CD14-positive monocyte (primary cell): ENCODE measurements around a stretch of chr3.

DNA sequence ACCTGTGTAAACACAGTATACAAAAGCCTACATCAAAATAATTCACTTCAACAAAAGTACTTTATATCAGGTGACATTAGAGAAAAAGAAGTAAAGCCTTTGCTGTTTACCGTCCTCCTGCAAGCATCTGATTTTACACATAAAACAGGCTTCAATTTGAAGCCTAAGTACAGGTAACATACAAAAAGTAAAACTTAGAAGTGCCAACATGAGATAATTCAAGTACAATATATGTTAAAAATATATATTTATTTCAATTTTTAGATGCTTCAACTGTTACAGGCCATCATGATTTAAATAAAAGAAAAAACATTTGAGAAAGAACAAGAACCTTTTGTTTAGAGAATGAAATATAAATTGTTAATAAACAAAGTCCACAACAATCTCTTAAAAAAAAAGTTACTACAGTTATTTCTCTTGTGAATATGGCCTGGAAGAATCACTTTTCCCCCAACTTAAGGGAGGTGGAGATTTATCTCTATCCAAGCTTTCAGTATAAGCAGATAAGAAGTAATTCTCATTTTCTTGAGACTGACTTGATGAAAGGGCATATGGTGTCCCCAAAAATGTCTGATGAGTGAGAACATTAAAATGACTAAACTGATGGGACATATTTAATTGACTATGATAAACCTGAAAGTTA, 60.3 kb downstream of the TASOR start:
- CAGE, long polyA plus RNA, result no peak

DNA sequence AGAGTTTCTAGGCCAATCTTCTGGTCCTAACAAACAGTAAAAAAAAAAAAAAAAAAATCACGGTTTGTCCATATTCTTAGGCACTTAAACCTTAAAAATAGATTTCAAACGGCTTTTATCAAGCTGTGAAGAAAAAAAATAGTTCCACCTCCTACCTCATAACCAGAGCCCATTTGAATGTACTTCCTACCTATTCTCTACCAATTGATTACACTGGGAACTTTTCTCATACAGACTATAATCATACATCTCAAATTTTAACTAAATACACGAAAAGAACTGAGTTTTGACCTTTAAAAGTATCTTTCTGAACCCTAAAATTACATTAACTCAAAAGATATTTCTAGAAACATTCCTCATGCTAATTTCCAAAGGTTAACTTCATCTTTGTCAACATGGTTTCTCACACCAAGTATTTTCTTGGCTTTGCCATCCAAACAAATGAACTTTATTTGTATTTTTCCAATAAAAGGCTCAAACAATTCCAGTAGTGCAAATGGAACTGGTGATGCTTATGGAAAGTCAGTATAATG, 1.9 kb downstream of the TASOR start:
- CAGE, long polyA plus RNA, result no peak

- CAGE, long polyA plus RNA, result no peak
These were observed 978 bp downstream of the TASOR start for GRCh38 chr3:56681871-56682703.

DNA sequence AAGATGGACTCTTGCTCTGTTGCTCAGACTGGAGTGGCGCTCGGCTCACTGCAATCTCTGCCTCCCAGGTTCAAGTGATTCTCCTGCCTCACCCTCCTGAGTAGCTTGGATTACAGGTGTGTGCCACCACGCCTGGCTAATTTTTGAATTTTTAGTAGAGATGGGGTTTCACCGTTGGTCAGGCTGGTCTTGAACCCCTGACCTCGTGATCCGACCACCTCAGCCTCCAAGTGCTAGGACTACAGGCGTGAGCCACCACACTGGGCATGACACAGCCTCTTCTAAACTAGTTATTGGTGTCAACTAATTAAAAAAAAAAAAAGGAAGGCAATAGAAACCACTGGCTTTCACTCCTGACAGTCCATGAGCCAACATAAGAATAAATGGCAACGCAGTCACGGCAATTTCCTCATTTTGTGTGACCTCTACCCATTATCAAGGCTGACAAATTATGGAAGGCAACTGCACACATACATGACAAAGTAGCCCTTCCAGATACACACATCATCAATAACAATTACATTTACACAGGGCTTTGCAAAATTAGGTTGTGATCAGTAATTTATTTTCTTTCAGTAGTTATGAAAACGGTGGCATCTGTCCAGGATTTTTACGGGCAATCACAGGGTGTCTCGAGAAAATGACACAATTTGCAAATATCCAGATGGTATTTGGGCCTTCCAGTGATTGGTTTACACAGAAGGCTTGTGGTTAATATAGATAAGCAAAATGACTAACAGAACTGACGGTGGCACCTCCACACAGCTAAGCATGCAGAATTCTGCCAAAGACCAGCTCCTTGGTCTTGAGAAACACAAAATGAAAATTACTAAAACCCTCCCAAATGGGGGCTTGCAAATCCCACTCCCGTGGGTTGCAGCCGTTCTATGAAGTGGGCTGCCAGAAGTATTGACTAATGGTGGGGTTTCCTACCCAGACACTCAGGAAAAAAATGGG, 5.8 kb downstream of the ARHGEF3 start:
- CAGE, long polyA plus RNA, result no peak

DNA sequence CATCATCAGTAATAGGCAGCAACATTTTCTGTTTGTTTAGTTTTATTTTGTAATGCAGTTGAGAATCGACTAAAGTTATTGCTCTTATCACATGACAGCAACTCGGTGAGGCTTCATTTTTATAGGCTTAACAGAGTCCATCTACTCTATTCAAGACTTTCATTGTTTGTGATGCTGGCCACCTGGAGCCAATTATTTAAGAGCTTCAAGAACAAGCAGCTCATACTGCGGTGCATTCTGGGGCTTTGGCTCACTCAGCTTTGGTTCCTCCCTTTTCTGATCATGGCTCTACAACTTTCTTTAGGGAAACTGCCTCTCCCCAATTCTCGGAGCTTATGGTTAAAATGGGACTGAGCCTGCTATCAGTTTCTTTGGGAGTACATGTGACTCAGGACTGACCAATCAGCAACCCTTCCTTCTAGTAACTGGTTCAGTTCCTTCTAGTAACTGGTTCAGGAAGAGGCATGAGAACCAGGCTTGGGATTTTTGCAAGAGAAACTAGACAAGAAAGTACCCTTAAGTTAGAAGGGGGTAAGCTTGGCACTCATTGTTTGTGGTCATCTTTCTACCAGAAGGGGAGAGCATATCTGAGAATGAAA, 23.9 kb upstream of the ARHGEF3 start:
- CAGE, long polyA plus RNA, result no peak

DNA sequence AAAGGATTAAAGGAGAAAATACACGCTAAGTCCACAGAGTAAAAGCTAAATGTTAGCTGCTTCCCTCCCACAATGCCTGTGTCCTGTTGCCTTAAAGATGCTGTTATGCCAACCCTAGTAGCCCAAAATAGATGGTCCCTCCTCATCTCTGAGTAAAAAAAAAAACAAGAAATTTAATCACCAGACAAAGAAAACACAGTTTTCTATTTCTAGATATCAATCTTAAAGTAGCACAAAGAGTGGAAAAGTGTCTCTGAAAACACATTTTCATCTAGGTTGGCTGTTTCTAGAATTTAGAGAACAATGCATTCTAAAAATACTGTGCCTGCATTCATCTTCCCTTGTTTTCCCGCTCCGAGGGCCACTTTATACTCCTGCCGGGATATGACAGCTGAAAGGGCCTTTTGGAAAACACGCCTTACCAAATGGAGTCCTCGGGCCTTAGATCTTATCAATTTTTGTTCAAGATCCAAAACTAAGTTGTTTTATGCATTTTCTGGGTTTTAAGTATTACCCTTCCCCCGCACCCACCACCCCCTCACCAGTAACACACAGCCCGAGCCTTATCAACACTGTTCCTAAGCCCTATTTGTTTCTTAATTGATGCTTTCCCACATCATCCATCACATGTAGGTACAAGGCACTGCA, 47.9 kb upstream of the ARHGEF3 start:
- CAGE, long polyA plus RNA, result no peak

GRCh38 chr3:57007208-57007975, 53.1 kb upstream of the SPATA12 start:
- CAGE, long polyA plus RNA, result no peak

DNA sequence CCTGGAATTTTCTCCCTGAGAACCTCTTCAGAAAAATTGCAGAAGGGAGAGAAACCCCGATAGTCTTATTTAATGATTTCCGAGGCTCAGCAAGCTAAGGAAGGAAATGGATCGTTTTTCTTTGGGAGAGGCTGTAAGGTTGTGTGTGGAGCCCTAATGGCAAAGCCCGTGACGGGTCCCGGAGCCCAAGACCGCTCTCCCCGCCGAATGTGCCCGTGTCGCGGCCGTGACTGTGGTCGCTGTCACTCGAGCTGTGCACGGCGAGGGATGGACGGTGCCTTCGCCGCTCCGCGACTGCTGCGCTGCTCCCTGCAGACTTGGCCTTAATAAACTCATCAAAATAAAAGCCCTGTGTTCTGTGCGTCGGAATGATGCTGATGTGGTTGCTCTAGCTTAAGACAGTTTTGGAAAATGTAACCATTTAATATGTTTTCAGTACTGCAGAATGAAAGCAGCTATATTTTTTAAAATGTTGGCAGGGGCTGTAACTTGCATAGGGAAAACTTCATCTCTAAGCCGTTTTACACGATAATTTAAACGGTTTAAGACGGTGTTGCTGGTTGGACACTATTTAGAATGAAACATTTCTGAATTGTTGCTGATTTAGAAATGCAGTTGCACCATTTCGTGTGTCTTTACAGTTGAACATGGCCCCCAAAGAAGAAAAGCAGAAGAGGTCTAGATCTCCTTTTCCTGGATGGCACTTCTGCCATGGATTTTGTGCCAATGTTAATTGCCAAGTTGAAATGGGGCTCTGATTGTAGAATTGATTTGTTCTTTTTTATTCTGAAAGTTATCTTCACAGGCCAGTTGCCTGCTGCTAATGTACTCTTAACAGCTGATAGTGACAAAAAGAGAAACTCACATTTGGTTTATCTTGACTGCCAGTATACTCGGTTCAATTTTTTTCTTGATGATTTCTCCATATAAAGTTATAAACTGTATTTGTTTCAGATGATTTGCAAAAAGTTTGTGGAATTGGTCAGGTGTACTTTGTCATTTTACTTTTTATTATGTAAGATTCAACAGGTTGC, 1.1 kb downstream of the APPL1 start:
- CAGE, long polyA plus RNA, result no peak

GRCh38 chr3:57575028-57575585, 19.0 kb downstream of the PDE12 start:
- CAGE, long polyA plus RNA, result no peak

GRCh38 chr3:57630128-57630874, 33.2 kb upstream of the ARF4 start:
- CAGE, long polyA plus RNA, result no peak

DNA sequence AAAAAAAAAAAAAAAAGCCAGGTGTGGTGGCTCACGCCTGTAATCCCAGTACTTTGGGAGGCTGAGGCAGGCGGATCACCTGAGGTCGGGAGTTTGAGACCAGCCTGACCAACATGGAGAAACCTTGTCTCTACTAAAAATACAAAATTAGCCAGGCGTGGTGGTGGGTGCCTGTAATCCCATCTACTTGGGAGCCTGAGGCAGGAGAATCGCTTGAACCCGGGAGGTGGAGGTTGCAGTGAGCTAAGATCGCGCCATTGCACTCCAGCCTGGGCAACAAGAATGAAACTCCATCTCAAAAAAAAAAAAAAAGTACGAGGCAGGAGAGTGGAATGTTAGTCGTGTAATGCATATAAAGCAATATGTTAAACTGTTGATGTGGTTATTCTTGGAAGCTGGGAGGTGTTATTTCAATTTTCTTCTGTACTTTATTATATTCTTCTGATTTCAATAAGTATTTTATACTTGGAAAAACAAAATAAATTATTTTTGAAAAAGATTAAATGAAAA, 41.1 kb downstream of the SLMAP start:
- CAGE, long polyA plus RNA, result no peak

DNA sequence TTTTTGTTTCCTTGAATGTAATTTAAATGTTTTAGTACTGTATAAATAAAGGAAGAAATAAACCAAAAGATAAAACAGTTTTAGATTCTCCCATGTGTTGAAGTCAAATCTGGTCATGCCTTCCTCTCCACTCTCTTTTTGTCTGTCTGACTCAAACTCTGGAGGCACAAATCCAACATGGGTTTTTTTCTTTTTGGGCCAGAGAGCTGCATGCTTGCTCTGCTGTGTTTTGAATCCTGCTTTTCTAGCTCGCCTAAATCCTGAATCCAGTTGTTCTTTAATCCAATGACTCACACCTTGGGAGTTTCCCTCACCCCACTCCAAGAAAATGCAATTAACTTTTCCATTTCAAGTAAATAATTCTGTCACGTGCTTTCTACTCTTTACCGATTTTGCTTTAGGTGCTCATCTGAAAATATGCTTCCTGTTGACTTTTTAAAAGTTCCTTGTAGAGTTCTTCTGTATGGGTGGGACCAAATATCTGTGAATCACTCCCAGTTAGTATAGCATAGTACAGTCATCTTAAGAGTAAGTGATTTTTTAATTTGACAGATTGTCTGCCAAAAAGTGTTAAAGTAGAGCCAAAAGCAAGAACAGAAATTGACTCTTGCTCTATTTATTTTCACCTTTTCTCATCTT, 47.5 kb downstream of the SLMAP start:
- CAGE, long polyA plus RNA, result no peak

DNA sequence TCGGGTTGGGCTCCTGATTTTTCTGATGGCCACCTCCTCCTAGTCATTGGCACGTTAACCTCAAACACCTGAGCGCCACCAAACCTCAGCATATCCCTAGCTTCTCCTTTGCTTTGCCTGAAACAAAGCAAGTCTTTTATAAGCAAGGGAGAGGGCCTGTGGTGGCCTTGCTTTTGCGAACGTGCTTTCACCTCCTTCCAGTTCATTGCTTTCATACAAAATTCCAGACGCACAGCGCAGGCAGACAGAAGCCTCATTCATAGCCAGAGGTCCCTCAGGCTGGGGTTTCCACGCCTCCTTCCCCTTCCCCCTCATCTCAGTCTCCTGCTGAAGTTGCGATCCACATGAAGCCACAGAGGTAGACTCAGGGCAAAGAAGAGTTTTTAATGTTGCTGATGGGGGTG, 59.5 kb upstream of the FLNB start:
- CAGE, long polyA plus RNA, result no peak

GRCh38 chr3:57971970-57972468, 36.2 kb upstream of the FLNB start:
- CAGE, long polyA plus RNA, result no peak

GRCh38 chr3:58010107-58011095, 2.2 kb downstream of the FLNB start:
- CAGE, long polyA plus RNA, result no peak

GRCh38 chr3:58048145-58048832, 40.1 kb downstream of the FLNB start:
- CAGE, long polyA plus RNA, result no peak

GRCh38 chr3:58062346-58063025, 54.3 kb downstream of the FLNB start:
- CAGE, long polyA plus RNA, result no peak

- CAGE, long polyA plus RNA, result no peak
These were observed 96.5 kb downstream of the FLNB start for GRCh38 chr3:58104484-58105446.

DNA sequence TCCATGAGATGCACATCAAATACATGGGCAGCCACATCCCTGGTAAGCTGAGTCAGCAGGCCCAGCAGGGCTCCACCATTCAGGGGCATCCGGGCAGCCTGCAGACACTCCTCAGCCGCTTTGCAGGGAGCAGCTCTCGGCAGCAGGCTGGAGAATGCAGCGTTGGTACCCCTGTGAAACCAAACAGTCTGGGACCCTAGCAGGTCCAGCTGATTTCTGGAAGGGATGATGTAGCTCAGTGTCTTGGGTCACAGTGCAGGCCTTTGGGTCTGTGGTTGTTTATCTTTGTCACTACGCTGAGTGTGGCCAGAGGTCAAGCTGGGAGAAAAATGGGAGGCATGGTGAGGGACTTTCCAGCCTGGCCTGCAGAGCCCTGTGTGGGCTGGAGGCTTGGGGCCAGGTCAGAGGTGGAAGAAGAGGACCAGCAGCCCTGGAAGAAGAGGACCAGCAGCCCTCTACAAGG, 67.2 kb downstream of the DNASE1L3 start:
- CAGE, long polyA plus RNA, result no peak

- CAGE, long polyA plus RNA, result no peak
These were observed 118.5 kb upstream of the FAM3D start for GRCh38 chr3:58785106-58785422.